Mesenchymal stem cell of the bone marrow (primary cell): Measurements from ENCODE around the genes VPS50, TFPI2 and BET1.

DNA sequence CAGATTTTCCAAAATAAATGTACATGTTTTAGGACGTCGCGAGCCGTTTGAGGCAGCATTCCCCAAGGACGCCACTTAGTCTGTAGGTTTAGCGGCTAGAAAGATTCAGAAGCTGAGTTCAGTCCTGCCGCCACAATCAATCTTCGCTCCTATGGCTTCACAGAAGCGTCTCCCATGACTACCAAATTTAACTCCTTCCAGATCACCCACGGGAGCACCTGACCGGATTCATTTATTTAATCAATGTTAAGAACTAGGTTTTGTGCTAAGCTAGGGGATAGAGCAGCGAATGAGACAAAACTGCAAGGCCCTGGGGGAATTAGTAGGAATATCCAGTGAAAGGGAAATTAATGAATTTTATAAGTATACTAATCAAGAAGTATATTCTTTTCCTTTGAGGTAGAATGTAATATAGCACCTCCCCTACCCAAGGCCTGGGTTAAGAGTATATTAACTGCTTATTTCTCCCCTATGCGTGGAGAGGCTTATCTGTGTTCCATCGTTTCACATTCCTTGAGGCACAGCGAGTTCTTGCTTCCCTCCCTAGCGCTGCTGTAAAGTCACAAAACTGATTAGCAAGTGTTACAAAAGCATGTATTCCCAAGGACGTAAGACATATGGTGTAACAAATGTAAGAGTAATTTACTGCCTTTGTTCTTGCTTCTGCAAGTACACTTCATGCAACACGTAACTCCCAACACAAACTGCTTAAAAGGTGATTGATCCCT lies 1.0 kb upstream of the CYP51A1 start:
- CAGE, long polyA plus RNA, result no peak

- CAGE, long polyA plus RNA, result no peak
Measured at GRCh38 chr7:92447859-92448662, 779 bp downstream of the GATAD1 start.

DNA sequence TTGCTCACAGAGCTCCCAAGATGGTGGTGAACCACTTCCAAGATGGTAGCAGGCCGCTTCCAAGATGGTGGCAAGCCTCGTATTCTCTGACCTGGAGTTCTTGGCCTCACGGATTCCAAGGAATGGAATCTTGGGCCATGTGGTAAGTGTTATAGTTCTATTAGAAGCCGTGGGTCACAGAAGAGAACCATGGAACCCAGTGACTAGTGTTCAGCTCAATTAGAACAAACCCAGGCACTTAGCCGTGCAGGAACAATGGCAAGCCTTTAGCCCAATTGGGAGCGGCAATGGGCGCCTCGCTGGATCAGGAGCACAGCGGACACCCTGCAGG lies 352 bp downstream of the ERVW-1 start:
- CAGE, long polyA plus RNA, result no peak

- CAGE, long polyA plus RNA, result no peak
Measured at GRCh38 chr7:92483311-92483861, 5.6 kb upstream of the ERVW-1 start.

DNA sequence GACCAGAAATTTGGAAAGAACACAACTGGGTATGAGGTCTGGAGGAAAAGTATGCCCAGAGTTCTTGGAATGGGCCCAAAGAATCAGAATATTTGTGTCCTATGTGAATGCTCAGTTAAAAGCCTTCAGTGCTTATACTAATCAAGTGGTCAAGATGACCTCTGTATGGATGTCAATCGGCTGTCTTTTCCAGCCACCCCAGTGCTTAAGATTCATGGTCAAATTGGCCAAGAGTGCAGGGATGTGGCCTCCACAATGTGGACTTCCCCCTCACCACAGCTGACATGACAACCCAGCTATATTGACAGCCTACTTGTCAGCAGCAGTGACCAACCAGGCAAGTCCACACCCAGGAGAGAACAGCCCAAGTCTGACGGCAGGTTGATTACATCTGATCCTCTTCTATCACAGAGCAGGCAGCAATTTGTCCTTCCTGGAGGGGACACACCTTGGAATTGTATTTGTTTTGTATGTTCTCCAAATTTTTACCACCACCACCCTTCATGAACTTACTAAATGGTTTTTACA lies 8.2 kb upstream of the ERVW-1 start:
- CAGE, long polyA plus RNA, result no peak

GRCh38 chr7:92645341-92646102 lies 55.3 kb upstream of the FAM133B start:
- CAGE, long polyA plus RNA, result no peak

DNA sequence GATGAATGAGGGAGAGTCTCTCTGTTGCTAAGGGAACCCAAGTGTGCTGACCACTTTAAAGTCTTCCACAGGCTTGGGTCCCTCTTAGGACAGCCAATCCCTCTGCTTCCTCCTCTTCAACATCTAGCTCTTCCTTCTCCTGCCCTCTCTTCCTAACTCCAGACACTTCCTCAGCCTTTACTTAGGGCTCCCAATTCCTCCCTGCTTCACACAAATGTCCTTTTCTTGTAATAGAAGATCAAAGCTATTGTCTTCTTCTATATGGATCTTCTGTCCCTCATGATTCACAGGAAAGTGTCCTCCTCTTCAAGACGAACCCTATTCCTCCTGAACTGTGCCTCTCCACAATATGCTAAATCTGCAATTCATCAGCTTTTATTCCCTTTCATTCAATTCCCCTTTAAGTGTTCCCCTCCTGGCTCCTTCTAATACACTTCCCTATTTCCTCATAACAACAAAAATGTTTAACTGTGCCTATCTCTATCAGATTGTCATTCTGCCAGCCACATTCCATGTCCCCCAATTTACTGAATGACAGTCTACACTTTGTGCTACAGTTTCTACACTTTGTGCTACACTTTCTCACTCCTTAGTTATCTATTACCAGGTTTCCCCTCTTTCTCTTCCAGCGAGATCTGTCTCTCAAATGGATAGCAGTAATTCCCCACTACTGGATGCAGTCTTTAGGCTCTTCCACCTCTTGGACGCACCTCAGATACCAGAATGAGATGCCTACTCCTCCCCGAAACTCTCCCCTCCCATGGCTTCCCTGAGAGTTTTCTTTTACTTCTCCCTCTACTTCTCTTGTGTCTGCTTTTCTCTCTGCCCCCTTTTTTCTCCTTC lies 37.5 kb downstream of the CDK6 start:
- CAGE, long polyA plus RNA, result no peak

DNA sequence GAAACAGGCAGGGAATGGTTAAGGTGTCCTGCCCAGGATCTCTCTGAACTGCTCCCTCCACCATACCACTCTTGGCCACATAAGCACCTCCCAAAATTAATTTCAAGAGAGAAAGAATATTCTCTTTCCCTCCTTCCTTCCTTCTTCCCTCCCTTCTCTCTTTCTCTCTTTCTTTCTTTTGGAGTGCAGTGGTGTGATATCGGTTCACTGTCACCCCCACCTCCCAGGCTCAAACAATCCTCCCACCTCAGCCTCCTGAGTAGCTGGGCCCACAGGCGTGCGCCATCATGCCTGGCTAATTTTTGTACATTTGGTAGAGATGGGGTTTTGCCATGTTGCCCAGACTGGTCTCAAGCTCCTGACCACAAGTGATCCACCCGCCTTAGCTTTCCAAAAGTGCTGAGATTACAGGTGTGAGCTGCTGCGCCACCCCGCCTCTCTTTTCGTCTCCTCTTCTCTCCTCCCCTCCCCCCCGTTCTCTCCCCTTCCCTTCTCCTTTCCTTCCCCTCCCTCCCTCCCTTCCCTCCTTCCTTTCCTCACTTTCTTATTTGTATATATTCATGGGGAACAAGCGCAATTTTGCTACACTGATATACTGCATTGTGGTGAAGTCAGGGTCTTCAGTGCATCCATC lies 34.8 kb downstream of the CDK6 start:
- CAGE, long polyA plus RNA, result no peak

DNA sequence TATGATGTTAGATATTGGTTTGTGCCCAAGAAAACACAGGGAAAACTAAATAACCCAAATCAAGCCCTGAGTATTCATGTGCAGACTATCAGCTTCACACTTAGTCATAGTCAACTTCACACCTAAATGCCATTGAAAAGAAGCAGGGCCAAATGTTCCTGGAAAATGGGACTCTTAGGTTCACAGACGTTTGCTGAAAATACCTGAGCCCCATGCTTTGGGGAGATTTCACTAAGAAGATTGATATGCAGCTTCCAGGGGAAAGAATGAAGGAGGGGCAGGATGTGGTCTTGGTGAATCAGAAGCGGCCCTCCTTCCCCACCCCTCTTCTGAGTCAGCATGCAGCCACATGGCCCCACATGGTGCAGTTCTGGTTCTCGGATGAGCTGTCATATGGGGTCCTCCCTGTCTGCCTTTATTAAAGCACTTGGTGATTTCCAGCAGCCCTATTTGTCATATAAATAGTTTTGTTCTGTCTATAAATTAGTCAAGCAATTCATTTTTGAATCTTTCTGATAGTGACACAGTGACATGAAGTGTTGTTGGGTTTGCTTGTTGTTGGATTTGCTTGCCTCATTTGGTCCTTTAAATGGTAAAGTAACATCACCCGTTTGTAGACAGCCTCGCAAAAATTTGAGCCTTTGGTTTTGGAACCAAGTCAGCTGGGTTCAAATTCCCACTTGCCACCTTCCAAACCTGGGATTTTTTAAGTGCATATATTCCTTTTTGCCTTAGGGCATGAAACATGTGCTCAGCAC lies 68.0 kb upstream of the CDK6 start:
- CAGE, long polyA plus RNA, result no peak

- CAGE, long polyA plus RNA, result no peak
Measured at GRCh38 chr7:93202856-93203589, 23.2 kb downstream of the HEPACAM2 start.

DNA sequence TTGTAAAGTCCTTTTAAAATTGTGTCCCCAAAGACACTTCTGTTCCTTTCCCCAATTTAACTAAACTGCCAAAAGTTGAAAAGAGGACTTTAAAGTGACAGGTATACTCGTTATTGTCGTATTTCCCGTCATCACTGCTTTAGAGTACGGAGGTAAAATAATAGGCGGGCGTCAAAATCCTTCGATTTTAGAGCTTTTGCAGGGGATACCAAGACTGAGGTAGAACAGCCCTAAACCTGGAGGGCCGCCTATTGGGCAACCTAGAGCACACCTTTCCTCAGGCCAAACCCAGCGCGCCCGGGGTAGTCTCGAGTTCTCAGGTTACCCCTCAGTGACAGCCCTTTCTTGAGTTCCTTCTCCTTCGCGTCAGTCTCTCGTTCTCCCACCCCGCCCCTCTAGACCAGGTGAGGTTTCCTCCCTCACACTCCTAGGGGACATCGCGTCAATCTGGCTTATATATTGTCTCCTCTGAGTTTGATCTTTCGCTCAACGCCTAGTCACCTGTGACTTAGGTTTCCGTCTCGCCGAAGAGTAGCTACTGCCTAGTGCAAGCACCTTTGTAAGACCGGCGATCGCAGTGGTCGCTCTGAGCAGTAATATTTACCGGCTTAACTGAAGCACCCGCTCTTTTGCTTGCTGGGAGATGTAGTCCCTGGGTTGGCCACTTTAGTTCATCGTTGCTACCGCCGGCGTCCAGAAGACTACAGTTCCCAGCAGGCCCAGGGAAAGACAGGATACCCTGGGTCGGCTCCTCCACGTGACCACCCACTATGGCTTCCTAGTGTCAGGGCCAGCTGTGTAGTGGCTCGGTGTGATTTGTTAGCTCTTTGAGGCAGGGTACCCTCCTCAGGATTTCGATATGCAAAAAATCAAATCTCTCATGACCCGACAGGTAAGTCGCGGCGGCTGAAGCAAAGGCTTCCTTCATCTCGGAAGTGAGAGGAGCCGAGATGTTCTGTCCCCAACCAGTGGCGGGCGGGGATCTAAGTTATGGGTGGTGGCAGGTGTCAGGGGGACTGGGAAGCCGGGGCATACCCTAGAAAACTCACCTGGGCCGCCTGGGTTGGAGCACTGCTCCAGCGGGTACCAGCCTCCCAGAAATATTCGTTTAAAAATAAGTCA lies at the start of gene VPS50:
Gene VPS50, plus strand, starts transcription at position 758 of the 1,122 bp plus-strand sequence.
- CAGE, long polyA plus RNA, result no peak

DNA sequence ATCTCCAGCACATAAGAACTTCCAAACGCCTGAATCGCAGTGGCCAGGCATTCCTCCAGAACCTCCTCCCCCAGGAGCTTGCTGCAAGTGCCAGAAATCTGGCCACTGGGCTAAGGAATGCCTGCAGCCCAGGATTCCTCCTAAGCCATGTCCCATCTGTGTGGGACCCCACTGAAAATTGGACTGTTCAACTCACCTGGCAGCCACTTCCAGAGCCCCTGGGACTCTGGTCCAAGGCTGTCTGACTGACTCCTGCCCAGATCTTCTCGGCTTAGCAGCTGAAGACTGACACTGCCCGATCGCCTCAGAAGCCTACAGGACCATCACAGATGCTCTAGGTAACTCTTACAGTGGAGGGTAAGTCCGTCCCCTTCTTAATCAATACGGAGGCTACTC lies 67.5 kb upstream of the CALCR start:
- CAGE, long polyA plus RNA, result no peak

DNA sequence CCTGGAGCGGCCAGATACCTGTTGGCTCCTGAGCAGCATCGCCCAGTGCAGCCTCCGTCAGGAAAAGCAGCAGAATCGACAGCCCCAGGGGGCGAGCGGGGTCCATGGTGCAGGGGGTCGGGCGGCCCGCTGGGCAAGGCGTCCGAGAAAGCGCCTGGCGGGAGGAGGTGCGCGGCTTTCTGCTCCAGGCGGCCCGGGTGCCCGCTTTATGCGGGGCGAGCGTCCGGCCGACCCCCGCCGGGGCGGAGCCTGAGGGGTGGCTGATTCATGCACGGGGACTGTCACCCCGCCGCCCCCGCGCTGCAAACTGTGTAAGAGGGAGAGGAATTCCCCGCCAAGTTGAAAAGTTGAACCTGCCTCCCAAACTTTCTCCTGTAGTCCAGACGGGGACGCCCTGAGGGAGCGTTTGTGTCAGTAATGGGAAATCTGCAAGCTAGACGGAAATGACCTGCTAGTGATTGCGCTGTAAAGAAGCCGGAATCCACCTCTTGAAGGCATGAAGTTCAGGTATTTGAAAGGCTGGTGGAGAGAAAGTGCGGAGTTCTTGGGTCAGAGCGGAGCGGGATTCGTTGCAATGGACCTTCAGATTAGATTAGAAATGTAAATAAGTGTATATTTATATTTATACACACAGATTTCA lies at the start of gene TFPI2:
Gene TFPI2, minus strand, starts transcription at position 181 of the 640 bp plus-strand sequence.
- CAGE, long polyA plus RNA, result no peak

DNA sequence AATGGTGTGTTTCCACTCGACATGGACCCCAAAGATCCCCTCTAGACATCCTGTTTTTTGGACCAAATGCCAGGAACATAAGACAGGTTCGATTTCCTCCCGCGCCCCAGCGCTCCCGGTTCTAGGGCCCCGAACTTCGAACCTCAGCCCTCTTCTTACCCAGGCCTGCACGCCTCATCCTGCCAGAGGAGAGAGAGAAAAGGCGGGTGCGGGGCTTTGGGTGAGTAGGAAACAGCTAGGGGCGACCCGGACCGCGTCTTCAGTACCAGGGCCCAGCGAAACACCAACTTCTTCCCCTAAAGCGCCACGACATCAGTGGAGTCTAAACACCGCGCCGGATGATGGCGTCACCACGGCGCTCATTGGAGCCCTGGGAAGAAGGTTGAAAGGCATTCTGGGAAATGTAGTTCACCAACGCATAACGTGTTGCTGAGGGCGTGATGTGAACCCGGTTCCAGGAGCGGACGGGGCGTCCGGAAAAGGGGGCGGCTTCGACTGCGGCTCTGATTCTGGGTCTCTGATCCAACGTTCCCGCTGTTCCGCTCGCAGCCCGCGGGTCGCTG lies at the start of gene BET1:
Gene BET1, minus strand, starts transcription at position 317 of the 563 bp plus-strand sequence.
- CAGE, long polyA plus RNA, result no peak

DNA sequence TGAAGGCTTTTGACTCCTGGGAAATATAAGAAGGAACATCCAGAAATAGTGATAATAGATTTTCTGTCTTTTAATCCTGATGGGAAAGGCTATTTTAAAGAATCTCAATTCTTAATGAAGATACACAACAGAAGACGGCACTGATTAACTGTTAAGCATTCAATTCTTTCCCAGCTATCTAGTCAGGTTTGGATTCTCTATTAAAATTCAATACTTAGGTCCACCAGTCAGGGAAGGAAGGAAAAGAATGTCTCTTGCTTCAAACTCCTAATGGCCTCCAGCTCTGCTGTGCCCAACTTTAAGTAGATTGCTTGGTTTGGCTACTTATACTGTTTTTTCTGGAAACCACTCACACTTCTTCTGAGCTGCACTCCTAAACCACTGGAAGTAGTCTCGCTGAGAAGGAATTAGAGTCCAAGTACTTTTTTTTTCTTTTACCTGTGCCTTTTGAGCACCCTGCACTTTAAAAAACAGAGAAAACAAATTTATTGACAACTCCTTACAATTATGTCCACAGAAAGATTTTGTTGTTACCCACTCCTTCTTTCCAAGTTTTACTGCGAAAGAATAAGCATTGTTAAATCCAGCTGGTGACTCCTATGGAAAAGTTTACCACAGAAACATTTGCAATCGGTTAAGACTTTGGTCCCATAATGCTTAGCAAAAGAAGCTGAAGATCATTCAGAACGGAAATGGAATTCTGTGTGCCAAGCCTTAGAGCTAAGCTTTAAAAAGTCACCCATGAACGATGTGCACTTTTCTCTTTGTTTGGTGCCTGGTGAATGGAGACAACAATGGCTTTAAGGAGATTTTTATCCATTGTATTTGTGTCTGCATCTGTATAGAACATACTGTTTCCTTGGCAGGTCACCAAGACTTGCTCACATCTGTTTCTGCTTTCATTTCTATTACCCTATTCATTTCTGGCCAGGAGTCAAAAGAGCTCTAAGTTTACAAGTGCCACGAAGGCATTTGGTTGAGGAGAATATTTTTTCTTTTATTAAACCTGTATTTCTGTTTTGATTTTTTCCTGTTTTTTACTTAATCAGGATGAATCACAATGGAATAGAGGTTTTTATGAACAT lies 26.5 kb upstream of the COL1A2 start:
- CAGE, long polyA plus RNA, result no peak

DNA sequence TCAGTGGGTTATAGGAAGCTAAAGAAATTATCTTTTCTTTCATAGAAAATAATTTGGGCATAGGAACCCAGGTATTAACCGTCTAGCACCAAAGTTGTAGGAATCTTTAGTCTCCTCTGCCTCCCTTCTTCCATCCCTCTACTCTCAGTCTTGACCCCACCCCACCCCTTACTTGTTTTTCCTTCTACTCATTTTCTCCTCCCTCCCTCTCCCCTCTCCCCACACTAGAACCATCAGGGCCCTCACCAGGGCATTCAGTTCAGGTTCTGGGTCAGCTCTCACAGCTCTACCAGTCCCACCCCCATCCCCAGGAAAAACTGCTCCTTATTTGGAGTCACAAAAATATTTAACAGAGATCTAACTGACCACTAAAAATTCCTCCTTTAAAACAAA lies 3.0 kb upstream of the COL1A2 start:
- CAGE, long polyA plus RNA, result no peak

DNA sequence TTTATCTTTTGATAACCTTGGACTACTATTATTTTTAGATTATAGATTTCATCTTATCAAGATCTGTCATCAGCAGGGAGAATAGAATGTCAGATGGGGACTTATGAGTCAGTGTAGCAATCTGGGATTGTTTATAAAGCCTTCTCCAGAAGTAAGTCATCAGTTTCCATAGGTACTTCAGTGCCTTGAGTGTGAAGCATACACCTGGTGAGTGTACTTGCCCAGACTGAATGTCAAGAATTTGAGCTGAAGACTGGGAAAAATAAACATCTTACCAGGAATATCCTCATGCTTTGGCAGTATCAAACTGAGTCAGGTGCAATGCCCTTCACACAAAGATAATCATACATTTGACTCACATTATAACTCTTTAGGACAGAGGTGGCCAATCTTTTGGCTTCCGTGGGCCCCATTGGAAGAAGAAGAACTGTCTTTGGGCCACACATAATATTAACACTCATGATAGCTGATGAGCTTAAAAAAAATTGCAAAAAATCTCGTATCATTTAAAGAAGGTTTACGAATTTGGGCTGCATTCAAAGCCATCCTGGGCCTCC lies 2.2 kb downstream of the CASD1 start:
- CAGE, long polyA plus RNA, result no peak

GRCh38 chr7:94657473-94658366 lies 1.8 kb upstream of the SGCE start:
- CAGE, long polyA plus RNA, result no peak

GRCh38 chr7:94706018-94706406 lies 50.1 kb upstream of the SGCE start:
- CAGE, long polyA plus RNA, result no peak

- CAGE, long polyA plus RNA, result no peak
Measured at GRCh38 chr7:95373326-95373767, 22.8 kb downstream of the PON3 start.